Anterior vena cava (tissue), 1 donor: ENCODE results near the genes C19orf85 and NLRP9.

DNA sequence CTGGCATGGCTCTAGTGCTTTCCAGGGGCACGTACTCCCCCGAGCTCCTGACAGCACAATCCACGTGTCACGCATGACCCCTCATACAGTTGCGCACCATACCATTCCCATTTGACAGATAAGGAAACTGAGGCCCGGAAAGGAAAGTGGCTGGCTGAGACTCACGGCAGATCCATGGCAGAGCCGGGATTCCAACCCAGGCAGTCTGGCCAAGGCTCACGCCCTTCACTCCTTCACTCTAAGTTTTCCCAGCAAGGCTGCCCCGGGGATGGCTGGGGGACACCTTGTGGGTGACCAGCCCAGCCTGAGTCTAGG lies 19.3 kb downstream of the PPP1R12C start:
- PRO-cap = no peak

- PRO-cap = bidirectional peak, plus-strand start at chr19:55116427, minus-strand start at chr19:55116355
Measured at GRCh38 chr19:55115941-55117029, 1.2 kb downstream of the PPP1R12C start.

GRCh38 chr19:55228293-55228653 lies 290 bp downstream of the TMEM86B start:
- PRO-cap = no peak

- PRO-cap = no peak
Measured at GRCh38 chr19:55241020-55241720, 12.6 kb upstream of the TMEM86B start.

- PRO-cap = no peak
Measured at GRCh38 chr19:55242014-55242782, 13.6 kb upstream of the TMEM86B start.

DNA sequence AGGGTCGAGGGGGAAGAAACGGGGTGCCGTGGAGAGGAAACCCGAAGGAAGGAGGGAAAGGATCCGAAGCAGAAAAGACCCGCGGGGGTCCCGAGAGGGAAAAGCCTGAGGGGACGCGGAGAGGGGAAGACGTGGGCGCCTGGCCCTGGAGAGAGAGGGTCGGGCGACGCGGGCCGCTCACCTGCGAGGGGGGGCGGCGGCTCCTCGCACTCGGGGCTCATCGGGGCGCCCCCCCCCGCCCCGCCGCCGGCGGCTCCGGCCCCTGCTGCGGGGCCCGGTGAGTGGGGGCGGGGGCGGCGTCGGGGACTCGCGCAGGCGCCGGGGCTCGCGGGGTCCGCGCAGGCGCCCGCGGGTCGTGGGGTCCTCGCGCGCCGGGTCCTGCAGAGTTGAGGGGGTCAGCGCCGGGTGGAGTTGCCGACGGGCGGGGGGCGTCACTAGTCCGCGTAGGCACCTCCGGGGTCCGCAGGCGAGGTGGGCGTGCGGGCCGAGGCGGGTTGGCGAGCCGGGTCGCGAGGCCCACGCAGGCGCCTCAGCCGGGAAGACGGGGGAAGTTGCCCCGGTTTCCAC lies 480 bp downstream of the PPP6R1 start:
- PRO-cap = no peak

GRCh38 chr19:55279359-55279754 lies 553 bp downstream of the HSPBP1 start:
- PRO-cap = no peak

- PRO-cap = no peak
Measured at GRCh38 chr19:55351986-55352425, 2.5 kb downstream of the COX6B2 start.

- PRO-cap = no peak
Measured at GRCh38 chr19:55384506-55384840, 381 bp upstream of the TMEM238 start.

DNA sequence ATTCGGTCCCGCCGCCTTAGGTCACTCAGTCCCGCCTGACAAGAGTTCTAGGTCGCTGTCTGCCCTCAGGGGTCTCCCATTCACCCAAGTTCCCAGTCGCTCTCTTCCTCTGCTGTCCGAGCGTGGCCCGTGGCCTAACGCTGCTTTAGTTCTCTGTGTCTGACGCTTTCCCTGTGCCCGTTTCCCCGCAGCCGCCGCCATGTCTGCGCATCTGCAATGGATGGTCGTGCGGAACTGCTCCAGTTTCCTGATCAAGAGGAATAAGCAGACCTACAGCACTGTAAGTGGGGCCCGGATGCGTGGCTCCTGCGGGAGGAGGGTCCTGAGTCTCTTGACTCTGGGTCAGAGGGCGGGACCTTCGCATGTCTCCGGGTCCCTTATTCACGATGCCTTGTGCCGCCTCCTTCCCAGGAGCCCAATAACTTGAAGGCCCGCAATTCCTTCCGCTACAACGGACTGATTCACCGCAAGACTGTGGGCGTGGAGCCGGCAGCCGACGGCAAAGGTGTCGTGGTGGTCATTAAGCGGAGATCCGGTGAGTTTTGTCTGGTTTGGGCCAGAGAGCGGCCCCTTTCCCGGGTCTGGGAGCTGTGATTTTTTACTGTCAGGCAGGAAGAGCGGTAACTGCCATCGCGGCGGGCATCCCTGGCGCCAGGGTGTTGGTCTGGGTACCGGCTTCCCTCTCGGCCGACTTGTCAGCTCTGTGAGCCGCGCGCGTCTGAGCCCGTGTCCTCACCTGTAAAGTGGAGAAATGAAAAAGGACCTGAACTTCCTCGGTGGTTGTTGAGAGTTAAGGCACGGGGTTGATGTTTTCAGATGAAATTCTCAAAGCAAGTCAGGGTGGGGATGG lies 652 bp downstream of the RPL28 start:
- PRO-cap = no peak

GRCh38 chr19:55401517-55402031 lies 6.0 kb downstream of the UBE2S start:
- PRO-cap = no peak

DNA sequence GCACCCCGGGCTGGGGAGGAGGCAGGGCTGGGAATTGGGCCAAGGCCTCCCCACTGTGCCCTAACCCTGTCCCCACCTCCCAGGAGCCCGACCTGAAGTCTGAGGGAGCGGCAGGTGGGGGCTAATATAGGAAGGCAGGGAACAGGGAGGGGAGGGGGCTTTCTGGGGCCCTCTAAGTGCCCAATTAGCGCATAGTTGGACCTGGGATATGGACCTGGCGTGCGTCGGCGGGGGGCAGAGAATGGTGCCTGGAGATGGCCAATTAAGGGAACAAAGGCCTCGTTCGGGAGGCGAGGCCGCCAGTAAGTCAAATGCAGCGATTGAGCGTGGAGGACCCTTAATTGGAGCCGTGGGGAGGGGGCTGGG lies at the start of gene C19orf85:
TSS of gene C19orf85 (minus strand) at position 101 of the 366 bp plus-strand sequence.
- PRO-cap = no peak

DNA sequence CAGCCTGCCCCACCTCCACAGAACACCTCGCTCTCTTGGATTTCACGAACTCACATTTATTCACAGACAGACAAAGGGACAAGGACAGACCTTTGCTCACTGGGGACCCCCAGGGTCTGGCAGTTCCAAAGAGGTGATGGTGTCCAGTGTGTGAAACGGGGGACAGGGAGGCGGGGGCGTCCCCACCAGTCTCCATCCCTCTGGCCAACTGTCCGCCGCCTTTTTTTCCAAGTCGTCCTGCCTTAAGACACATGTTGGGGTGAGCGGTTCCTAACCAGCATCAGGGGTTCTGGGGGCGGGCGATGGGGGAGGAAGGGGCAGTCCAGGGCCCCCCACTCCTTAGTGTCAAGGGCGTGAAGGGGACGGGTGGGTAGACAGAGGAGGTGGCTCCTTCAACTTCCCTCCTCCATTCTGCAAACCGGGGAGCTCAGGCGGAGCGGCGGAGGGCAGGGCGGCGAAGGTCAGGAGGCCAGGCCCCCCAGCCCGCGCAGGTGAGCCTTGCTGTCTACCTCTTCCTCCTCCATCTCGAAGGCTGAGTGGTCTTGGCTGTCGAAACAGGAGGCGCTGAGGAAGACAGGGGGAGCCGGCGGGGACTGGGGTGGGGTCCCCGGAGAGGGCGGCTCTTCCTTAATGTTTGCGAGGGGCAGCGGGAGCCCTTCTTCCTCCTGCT lies 3.0 kb downstream of the ZNF579 start:
- PRO-cap = no peak

DNA sequence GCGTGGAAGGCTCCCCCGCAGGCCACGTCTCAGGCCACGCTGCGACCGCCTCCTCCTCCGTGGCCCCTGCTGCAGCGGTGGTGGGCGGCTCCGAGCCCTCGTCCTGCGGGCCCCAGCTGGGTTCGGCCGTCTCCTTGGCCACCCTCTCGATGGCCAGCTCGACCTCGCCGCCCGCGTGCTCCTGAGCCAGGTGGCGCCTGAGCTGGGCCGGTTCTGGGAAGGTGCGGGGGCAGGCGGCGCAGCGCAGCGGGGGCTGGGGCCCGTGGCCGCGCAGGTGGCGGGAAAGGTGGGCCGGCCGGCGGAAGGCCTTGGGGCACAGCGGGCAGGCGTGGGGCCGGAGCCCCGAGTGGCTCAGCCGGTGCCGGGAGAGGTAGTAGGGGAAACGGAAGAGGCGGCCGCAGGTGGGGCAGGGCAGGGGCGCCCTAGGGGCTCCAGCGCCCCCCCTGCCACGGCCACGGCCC lies 1.5 kb downstream of the ZNF579 start:
- PRO-cap = no peak

DNA sequence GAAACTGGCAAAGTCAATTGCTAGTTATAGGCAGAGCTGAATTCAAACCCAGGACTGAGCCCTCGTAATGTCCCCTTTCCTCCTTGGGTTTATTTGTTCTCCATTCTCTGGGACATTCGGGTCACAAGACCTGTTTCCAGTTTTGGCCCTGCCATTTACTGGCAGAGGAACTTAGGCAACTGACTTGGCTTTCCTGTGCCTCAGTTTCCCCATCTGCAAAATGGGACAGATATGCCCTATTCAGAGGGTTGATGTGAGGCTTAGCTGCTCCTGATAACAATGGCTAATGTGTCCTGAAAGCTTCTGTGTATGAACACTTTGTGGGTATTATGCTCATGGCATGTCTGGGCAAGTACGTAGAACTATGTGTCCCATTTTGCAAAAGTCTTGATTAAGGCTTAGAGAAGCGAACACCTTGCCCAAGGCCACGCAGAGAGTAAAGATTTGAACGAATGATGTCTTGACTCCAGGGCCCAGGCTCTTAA lies 1.0 kb downstream of the ZNF524 start:
- PRO-cap = no peak

GRCh38 chr19:55657191-55657809 lies 2.5 kb downstream of the U2AF2 start:
- PRO-cap = no peak

DNA sequence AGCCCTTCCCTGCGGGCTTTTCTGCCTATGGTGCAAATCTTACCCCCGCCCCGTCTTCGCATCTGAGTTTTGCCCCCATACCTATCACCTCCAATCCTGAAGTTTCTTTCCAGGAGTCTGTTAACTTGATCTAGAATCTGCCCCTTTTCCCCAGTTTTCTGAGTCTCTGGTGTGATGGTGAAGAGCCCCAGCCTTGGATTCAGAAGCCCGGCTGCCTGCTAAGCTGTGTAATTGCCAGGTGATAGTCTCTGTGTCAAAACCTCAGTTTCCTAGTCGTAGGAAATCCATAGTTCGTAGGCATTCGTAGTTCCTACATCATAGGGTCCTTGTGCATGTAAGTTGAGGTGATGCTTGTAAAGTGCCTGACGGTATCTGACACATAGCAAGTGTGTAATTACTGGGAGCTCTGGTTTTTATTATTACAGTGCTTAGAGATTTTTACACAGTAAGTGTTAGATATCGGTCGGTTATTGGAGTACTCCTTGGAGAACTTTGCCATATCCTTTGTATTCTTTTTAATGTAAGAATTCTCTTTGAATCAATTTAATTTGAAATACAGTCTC lies 872 bp downstream of the EPN1 start:
- PRO-cap = no peak

DNA sequence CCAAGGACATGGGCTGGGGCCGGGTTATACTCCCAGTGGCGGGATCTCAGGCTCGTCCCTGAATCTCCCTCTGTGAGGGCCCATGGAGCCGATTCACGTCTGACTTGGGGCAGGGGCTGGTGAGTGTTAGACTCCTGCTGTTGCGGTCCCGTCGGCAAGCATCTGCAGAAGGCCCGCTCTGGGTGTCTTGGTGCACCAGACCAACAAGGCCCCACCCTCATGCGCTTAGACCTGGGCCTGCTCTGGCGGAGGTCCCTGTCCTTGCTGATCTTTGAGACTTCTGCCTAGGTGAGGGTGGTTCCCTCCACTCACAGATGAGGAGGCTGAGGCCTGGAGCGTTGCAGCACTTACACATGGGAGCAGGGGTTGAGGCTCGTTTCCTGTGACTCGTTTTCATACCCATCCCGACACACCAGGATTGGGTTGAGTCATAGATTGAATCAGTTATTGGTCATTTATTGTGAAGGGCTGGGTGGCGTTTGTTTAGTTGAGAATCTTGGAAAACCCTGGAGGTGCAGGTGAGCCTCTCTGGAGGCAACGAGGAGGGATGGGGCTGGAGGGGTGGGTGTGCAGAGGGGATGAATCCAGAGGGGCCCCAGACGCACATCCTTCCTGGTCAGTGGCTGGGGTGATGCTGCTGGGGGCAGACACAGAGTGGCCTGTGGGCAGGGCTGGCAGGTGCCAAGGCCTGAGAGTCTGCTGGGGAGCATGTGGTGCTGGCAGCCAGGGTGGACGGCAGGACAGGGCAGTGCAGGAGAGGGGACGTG lies 4.5 kb downstream of the EPN1 start:
- PRO-cap = no peak

DNA sequence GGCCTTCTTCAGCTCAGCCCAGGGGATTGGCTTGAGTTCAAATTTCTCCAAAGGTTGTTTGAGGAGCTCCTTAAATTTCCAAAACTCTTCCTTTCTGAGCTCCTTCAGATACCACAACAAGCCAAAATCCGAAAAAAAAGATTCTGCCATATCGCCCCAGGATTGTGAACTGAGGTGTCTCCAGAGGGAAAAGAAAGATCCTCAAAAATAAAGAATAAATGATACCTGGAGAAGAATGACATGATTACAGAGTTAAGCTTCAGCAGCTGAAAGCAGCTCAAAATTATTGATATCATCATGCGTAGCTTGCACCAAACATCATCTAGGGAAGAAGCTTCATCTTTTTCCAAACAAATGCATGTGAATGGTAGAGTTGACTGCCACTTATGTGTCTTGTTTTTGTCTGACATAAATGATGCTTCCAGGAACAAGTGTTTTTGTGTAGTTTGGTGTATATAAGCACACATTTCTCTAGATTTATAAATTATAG lies at the start of gene NLRP9:
TSS of gene NLRP9 (minus strand) at position 178 of the 490 bp plus-strand sequence.
- PRO-cap = no peak

DNA sequence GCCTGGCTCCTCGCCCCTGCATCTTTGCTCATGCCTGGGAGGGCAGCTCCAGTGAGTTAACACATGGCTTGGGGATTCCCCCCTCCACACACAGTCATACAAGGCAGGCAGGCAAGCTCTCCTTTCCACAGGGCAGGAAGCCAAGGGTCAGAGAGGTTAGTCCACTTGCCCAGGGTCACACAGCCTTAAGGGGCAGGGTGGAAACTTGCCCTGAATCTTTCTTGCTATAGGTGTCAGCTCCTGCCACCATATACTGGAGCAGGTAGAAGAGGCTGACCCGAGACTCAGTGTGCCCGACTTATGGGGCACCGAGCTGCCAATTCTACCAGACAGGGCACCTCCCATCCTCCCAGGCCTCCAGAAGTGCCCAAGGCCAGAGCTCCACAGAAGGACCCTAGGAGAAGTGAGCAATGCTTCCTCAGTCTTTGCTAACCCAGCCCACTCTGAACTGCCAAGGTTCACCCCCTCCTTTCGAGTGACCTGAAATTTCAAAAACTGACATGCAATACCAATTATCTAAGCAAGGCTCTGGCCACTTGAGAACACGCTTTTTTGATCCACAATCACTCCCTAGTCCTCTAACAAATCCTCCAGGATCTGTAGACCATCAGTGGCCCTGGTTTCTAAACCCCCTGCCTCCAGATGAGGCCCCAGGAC lies 35.2 kb downstream of the ZNF787 start:
- PRO-cap = no peak